Metastatic Pancreatic Carcinoma in the Ovary (tissue), 1 donor: ENCODE measurements around the genes TMED1, CARM1 and EPOR.

DNA sequence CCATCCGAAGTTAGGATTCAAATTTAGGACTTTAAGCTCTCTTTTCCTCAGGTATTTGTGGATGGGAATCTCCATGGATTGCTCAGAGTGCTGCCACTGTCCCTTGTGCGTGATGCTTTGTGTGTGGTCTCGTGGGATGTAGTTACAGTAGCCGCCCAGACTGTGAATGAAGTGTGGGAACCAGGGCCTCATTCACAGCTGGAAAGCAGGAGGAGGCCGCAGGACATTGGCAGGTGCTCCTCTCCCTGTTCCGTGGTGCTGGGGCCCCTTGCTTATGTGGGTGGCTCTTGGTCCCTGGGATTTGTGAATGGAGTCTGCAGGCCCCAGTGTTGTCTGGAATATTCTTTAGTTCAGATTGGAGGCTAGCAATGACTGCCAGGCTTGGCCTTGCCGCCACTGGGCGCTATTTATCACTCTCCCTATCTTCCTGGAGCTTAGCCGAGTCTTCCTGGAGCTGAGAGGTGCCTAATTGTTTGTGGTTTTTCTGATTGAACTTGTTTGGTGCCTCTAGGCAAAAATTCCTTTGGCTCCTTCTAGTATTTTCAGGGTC is 1.6 kb downstream of the ILF3 start:
- PRO-cap: unidirectional peak, minus-strand start at position 260 of the sequence

- PRO-cap: no peak
Measured at GRCh38 chr19:10691440-10692327, 9.6 kb upstream of the QTRT1 start.

DNA sequence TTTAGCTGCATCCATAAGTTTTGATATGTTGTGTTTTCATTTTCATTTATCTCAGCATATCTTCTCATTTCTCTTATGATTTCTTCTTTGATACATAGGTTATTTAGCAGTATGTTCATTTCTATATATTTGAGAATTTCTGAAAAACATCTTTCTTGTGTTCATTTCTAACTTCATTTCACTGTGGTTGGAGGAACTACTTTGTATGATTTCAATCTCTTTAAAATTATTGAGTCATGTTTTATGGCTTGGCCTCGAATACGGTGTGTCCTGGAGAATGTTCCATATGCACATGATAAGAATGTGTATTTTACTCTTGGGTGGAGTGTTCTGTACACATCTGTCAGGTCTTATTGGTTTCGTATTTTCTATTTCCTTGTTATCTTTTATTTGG is 22.9 kb downstream of the DNM2 start:
- PRO-cap: no peak

- PRO-cap: no peak
Measured at GRCh38 chr19:10752155-10752637, 34.3 kb downstream of the DNM2 start.

GRCh38 chr19:10803404-10804053 is 32.5 kb downstream of the TMED1 start:
- PRO-cap: no peak

DNA sequence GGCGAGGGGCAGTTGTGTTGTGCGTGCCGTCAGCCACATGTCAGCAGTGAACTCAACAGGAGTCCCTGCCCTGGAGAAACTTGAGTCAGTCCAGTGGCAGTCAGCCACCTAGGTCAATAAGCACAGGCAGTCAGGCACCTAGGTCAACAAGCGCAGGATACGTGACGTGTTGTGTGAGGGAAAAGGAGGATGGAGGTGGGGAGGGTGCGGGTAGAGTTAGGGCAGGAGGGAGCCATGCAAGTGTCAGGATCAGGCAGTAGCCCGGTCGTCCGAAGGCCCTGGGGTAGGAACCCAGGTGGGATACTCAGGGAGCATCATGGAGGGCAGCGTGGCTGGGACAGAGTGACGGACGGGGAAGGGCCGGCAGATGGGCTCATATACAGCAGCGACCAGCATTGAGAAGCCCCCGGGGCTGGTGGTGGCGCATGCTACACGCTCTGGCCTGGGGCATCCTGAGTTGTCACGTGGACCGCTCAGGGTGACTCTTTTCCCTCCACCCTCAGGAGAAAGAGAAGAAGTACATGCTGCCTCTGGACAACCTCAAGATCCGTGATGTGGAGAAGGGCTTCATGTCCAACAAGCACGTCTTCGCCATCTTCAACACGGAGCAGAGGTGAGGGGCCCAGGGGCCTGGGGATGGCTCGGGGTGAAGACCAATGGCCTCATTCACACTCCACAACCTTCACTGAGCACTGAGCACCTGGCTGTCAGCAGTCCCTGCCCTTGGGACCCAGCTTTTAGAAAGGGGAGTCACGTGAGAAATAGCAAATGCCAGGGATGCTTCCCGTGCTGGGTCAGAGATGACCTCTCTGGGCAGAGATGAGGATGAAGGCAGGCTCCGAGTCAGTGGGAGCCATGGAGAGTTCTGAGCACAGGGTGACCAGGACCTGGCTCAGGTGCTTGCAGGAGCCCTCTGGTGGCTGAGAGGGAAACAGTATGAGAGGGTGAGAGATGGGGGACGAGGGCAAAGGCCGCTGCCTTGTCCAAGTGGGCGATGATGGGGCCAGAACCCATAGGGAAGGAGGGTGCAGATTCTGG is 16.2 kb downstream of the TMED1 start:
- PRO-cap: no peak

GRCh38 chr19:10835511-10836415 is at the start of gene TMED1:
Gene TMED1, minus strand, starts transcription at chr19:10836212.
- PRO-cap: unidirectional peak, plus-strand start at chr19:10836014; bidirectional peak, plus-strand start at chr19:10836300, minus-strand start at chr19:10836205

- PRO-cap: bidirectional peak, plus-strand start at chr19:10871446, minus-strand start at chr19:10871215
Measured at GRCh38 chr19:10871284-10872212, at the start of gene CARM1. Gene CARM1, plus strand, starts transcription at chr19:10871553.

DNA sequence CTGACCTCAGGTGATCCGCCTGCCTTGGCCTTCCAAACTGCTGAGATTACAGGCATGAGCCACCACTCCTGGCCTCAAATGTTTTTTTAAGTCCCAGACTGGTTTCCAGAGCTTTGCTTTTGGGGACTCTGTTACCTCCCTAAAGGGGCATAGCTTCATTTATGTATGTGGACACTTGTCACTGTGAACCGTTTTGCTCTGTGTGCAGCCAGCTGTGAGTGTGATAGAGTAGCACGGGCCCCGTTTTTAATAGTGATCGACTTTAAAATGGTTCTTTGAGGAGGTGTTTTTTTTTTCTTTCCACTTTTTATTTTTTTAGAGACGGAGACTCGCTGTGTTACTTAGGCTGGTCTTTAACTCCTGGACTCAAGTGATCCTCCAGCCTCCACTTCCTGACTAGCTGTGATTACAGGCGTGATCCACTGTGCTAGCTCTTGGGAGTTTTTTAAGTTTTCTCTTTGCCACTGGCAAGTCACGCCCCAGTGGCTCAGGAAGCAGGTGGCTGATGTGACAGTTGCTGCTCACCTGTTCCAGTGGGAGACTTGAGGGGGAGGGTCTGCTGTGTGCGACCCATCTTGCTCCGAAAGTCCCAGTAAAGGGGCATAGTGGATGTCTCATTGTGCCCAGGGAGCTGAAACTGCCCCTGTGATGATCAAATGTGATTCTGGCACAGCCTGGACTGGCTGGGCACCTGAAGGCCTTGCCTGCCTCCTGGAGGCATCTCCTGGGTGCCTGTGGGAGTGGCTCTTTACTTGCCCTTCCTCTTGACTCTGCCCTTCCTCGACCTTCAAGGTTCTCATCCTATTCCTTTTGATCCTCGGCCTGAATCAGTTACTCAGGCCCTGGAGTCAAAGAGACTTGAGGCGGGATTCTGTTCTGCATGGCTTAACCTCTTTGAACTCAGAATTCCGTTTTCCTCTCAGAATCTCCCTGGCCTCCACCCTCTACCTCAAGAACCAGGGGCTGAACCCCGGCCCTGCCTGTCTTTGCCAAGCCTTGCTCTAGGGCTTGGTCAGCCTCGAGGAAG is 7.7 kb downstream of the SMARCA4 start:
- PRO-cap: no peak

GRCh38 chr19:10990989-10991491 is 30.2 kb downstream of the SMARCA4 start:
- PRO-cap: no peak

DNA sequence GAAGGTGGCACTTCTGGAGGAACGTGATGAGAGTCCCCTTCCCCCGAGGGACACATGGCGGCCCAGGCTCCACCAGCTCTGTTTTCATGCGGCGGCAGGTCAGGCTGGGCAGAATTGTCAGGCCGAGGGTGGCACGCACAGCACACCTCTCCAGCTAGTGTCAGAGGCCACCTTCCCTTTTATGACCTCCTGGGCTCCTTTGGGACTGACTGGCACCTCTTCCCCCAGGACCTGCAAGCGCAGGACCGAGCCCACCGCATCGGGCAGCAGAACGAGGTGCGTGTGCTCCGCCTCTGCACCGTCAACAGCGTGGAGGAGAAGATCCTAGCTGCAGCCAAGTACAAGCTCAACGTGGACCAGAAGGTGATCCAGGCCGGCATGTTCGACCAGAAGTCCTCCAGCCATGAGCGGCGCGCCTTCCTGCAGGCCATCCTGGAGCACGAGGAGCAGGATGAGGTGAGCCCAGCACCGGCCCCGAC is 56.2 kb upstream of the LDLR start:
- PRO-cap: no peak

- PRO-cap: bidirectional peak, plus-strand start at chr19:11138787, minus-strand start at chr19:11138743; unidirectional peak, minus-strand start at chr19:11139008
Measured at GRCh38 chr19:11138471-11139300, 16.9 kb downstream of the SPC24 start.

GRCh38 chr19:11142211-11143056 is 13.1 kb downstream of the SPC24 start:
- PRO-cap: unidirectional peak, plus-strand start at chr19:11142706

- PRO-cap: no peak
Measured at GRCh38 chr19:11203326-11204304, 6.3 kb upstream of the KANK2 start.

- PRO-cap: no peak
Measured at GRCh38 chr19:11208552-11209236, 11.3 kb upstream of the KANK2 start.

DNA sequence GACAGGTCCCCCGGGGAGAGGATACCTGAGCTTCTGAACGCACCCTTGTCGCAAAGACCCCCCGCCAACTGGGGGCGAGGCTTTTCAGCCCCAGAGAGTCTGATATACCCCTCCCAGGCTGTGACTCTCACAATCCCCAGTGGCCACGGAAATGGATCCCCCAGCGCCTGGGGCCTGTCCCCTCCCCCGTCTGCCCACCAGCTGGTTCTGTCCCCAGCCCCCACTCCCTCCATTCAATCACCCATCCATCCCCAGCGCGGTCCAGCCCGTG is 868 bp downstream of the DOCK6 start:
- PRO-cap: no peak

DNA sequence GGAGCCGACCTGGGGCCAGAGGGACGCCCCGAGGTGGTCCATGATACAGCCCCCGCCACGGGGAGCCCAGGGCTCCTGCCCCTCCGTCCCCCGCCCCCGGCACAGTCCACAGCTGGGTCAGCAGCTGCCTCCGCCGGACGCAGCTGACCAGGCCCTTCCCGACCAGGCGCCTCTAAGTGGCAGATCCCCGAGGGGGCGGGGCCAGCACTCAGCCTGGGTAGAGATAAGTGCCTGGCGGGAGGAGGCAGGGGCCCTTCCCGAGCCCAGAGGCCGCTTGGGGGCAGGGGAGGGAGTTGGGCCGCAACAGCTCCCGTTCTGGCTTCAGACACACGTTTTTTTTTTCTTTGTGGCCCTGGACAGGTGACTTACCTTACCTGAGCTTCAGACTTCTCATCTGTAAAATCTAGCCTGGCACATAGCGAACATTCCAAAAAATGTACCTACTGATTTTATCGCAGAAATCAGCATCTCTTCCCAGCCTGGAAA is at the start of gene EPOR:
EPOR (minus strand) TSS at position 149 of the 486 bp plus-strand sequence.
- PRO-cap: unidirectional peak, minus-strand start at position 103 of the sequence; unidirectional peak, minus-strand start at position 174 of the sequence

DNA sequence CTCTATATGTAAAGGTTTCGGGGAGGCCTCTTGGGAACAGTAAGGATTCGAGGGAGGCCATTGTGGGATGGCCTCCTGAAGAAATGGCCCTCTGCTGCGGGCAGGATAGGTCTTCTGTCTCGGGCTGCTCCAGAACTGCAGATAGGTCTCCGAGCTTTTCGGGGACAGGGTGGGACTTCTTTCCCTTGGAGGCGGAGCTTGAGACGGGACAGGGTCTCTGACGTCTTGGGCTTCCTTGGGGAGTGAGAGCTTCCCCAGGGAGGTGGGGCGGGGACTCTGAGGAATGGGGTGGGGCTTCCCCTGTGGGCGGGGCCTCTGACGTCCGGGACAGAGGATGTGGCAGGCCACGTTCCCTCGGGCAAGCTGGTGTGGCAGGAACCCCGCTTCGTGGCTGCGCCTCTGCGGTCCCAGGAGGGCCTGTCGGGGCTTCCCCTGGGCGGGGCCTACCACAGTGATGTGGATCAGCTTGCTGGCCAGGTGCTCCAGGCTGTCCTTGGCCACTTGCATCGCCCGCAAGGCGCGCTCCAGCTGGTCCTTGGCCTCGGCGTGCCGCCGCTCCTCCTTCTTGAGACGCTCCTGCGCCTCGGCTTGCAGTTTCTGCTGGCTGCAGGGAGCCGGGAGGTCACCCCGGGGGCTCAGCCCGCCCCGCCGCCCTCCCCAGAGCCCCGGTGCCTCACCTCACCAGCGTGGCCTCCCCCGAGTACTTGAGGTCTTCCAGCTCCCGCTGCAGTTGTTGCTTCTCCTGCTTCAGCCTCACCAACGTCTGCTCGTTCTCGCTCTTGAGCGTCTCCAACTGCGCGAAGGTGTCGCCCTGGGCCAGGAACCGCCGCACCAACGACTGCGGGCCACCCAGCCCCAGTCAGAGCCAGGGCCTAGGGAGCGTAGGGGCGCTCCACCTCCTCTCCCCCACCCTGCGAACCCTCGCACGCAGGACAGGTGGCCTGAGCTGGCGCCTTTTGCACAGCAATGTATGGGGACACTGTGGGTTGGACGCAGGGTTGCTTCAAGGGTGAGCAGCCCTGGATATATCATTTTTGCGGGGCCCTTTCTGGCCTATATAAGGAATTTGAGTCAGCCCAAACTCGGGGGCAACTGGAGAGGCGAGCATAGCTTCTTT is 3.3 kb upstream of the RGL3 start:
- PRO-cap: no peak

GRCh38 chr19:11530385-11530993 is 1.6 kb upstream of the ECSIT start:
- PRO-cap: no peak

GRCh38 chr19:11539469-11540452 is 1.1 kb downstream of the CNN1 start:
- PRO-cap: bidirectional peak, plus-strand start at chr19:11539985, minus-strand start at chr19:11539818